Ishikawa (cell line): ENCODE measurements around a stretch of chr16.

DNA sequence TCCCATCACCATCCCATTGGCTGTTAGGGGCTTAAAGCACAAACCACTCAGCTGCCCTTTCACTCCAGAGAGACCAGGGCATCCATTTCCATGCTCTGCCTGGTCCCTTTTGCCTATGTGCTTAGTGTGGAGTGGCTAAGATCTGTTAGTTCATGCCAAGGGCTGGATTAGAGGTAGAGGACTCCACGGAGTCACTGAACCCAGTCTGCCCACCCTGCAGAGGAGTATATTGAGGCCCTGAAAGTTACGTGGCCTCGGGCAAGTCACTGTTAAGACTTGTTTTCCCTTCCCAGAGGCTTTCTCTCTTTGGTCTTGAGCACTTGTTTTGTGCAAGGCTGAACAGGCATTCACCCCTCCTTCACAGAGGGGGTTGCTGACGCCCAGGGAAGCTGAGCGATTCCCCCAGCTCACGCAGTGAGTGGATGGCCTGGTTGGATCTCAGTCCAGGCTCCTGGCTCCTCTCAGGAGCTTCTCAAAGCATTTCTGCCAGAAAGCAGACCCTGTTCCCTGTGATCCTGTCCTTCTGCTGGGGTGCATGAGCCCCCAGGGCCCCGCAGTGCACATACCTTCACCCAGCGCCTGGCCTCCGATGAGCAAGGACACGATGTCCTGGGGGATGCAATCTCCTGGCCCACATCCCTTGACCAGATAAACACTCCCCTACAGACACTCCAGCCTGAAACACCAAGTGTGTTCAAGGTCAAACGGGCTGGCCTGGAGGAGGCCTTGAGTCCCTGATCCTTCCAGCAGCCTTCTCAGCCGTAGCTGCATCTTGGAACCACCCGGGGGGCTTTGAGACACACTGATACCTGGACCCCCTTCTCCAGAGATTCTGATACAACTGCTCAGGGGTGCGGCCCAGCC is 153.4 kb upstream of the GSE1 start:
- RRBS, result no CpG with 5 or more reads among the region's 14 CpGs

DNA sequence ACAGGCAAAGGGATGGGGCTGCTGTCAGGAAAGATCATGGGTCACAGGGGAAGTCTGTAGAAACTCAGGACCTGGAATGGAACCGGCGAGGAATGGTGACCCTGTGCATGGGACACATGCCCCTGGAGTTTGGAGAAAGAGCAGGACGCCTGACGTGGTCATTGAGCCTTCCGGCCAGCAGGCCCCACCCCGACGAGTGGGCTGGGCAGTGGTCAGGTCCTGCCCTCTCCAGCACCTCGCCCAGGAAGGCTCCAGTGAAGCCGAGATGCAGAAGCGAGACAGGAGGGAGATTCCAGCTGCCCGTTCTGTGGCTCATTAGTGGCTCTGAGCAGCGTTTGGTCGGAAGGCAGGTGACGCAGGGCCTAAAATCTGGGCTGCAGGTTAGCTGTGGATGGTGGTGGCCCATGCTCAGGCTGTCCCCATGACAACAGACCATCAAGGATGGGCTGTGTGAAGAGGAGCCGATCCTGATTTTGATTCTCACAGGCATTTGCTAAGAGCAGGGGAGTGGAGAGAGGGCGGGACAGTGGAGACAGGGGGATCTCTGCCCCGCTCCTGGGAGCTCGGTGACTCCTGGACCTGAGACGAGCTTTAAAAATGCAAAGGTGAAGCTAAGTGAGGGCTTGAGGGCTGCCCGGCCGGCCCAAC is 76.2 kb upstream of the GSE1 start:
- RRBS, result 73% methylated on average over 5 of the region's 21 CpGs

GRCh38 chr16:85537731-85538355 is 75.3 kb upstream of the GSE1 start:
- RRBS, result 94% methylated on average over 6 of the region's 18 CpGs

GRCh38 chr16:85554506-85555196 is 58.5 kb upstream of the GSE1 start:
- RRBS, result 1% methylated on average over 29 of the region's 70 CpGs

GRCh38 chr16:85563184-85564241 is 49.6 kb upstream of the GSE1 start:
- RRBS, result no CpG with 5 or more reads among the region's 27 CpGs

GRCh38 chr16:85571449-85572079 is 41.6 kb upstream of the GSE1 start:
- RRBS, result 94% methylated on average over 7 of the region's 16 CpGs

DNA sequence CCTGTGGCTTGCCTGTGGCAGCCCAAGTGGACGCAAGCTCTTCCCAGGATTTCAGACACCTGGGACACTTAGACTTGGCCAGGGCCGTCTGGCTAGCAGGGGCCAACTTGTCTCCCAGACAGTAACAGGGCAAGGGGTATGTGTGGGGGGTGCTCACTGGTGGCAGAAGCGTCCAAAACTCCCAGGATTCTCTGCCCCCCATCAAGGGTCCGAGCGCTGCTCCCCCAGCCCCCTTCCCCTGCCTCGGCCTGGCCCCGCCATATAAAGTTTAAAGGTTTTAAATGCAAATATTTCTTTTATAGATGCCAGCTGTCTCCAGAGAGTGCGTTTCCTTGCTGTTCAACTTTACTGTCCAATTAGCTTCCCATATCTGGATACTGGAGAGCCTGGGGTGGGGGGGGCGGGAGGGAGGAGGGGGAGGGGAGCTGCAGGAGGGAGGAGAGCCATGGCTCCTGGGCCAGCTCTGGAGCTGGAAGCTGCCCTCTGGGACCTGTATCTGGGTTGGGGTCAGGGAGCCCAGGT is 6.4 kb upstream of the GSE1 start:
- RRBS, result no CpG with 5 or more reads among the region's 9 CpGs

GRCh38 chr16:85626202-85626858 is 13.2 kb downstream of the GSE1 start:
- RRBS, result 55% methylated on average over 2 of the region's 32 CpGs

DNA sequence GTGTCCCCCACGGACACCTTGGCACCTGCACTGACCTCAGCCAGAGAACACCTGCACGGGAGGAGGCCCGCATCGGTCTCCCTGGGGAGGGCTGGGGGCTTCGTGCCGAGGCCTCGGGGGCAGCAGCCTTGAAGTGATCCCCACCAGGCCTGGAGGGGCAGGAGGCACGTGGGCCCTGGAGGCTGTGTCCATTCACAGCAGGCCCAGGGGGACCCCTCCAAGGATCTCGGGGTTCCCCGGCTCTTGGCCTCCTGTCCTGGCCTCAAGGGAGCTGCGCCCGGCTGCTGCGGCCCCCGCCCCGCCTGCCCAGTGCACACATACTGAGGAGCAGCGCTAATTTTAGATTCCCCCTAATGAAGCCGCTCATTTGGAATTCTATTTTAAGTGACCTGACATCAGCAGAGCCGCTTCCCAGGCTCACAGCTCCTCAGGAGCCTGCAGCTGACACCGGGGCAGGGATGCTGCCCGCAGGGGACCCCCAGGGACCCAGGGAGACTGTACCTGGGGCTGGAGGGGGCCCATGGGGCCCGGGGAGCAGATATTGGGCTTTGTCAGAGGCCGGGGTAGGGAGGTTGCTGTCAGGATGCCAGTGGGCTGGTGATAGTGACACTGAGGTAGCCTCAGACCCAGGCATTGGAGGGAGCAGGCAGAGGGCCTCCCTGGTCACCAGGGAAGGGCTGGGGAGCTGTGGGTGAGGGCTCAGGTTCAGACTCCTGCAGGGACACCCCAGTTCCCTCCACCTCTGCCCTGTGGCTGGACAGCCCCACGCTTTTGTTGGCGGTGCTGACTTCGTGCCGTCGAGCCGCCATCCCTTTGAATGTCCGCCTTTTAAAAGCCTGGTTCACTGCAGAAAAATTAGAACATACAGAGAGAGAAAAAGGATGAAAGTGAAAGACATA is 15.0 kb downstream of the GSE1 start:
- RRBS, result 96% methylated on average over 4 of the region's 29 CpGs

- RRBS, result no CpG with 5 or more reads among the region's 22 CpGs
Measured at GRCh38 chr16:85628903-85629852, 16.1 kb downstream of the GSE1 start.

DNA sequence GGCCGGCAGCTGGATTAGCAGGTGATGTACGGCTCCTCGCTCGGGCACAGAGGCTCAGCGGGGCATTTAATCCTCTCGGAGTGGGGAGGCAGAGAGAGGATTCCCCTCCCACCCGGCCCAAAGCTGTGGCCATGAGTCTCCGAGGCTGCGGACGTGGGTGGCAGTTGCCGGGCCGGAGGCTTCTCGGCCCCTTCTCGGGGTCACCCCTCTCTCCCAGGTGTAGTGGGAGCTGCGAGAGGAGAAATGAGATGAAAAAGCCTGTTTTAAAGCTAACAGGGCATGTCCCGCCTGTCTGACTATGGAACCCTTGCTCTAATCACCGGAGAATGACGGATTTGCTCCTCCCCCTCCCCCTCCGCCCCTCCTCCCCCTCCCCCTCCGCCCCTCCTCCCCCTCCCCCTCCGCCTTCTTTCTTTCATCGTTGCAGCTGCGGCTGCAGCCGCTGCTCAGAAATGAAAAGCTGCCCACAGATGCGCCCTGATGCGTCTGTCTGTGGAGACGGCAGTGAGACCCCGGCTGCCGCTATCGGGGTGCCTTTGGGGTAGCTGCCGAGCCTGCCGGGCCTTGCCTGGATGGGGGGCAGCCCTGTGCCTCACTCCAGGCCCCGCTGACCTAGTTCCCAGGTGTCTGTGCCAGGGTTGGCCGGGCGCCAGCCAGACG is 37.7 kb downstream of the GSE1 start:
- RRBS, result 34% methylated on average over 16 of the region's 36 CpGs

DNA sequence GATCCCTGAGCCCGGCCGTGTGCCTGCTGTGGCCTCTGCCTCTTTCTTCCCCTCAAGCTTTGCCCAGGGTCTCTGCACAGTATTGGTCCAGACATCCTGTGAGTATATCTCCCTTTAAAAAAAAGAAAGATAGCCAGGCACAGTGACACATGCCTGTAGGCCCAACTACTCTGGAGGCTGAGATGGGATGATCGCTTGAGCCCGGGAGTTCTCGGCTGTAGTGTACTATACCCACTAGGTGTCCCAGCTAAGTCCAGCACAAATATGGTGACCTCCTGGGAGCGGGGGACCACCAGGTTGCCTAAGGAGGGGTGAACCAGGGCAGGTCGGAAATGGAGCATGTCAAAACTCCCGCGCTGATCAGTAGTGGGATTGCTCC is 29.5 kb downstream of the GINS2 start:
- RRBS, result no CpG with 5 or more reads among the region's 9 CpGs

- RRBS, result 92% methylated on average over 2 of the region's 22 CpGs
Measured at GRCh38 chr16:85663694-85664541, 24.8 kb downstream of the GINS2 start.

- RRBS, result no CpG with 5 or more reads among the region's 13 CpGs
Measured at GRCh38 chr16:85677442-85678301, 11.1 kb downstream of the GINS2 start.

DNA sequence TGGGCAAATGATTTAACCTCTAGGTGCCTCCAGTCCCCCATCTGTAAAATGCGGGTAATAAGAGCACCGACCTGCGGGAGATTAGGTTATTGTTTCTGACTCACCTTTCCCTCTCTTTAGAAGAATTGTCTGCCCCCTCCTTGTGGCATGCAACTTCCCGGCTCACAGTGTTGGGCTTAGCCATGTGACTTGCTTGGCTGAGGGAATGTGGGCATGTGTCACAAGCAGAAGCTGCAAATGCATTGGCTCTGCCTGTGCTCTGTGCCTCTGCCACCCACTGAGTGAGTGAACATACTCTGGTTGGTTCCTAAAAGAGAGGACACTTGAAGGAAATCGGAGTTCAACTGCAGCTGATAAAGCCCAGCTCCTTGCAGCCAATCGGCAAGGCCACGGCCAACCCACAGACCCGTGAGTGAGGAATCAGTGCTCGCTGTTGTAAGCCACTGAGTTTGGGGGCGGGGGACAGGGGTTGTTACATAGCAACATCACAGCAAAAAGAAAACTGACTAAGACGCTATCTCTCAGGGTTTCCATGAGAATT is 10.8 kb upstream of the GINS2 start:
- RRBS, result no CpG with 5 or more reads among the region's 11 CpGs

DNA sequence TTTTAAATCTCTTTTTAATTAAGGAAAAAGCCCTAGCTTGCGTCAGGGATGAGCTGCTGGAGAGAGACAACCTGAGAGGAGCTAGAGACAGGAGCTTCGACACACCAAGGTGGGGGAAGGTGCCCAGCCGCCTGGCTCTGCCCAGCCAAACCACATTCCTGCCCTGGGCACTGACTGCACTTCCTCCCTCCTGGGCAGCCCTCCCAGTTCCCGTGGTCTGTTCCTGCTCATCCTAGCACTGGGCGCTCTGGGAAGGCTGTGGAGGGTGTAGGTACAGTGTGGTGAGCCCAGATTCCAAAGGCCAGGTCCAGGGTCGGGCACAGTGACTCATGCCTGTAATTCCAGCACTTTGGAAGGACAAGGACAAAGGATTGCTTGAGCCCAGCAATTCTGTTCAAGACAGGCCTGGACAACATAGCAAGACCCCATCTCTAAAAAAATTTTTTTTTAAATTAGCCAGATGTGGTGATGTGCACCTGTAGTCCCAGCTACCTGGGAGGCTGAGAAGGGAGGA is 30.7 kb downstream of the C16orf74 start:
- RRBS, result no CpG with 5 or more reads among the region's 6 CpGs

- RRBS, result 5% methylated on average over 9 of the region's 52 CpGs
Measured at GRCh38 chr16:85749848-85750761, 791 bp downstream of the C16orf74 start.

GRCh38 chr16:85755695-85756295 is 4.9 kb upstream of the C16orf74 start:
- RRBS, result 85% methylated on average over 4 of the region's 20 CpGs

- RRBS, result no CpG with 5 or more reads among the region's 8 CpGs
Measured at GRCh38 chr16:85901767-85902415, 2.9 kb downstream of the IRF8 start.

DNA sequence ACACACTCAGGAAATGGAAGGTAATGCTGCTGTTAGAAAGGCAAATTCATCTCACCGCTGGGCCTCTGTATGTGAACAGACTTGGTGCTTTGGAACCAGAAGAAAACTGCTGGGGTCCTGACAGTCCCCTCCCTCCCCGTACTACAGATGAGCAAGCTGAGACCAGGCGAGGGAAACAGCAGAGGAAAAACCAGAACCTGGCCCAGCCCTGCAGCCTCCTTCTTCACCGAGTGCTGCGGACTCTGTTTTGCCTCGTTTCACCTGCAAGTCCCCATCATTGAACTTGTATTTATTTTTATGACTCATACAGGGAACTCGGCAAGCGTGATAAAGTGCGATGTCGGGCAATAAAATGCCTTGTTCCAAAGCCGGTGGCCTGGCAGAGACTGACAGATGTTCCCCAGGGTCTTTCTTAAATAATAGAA is 128.4 kb downstream of the IRF8 start:
- RRBS, result no CpG with 5 or more reads among the region's 11 CpGs